Fibroblast of villous mesenchyme (primary cell): ENCODE measurements around the gene BACH2.

DNA sequence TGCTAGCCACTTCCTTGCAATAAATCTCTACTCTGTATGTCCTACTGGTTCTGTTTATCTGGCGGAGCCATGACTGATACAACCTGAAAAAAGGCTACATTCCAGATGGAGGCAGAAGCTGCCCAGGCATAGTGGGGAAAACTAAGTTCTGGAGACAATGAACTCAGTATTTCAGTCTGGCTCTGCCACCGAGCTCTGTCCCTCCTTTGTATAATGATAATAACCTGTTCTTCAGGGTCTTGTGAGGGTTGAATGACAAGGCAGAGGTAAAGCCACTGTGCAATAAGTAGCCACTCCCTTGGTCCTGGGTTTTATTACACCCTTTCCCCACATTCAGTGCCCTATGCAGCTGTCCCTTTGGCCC is 30.6 kb downstream of the GABRR1 start:
- CAGE, long polyA plus RNA: no peak

DNA sequence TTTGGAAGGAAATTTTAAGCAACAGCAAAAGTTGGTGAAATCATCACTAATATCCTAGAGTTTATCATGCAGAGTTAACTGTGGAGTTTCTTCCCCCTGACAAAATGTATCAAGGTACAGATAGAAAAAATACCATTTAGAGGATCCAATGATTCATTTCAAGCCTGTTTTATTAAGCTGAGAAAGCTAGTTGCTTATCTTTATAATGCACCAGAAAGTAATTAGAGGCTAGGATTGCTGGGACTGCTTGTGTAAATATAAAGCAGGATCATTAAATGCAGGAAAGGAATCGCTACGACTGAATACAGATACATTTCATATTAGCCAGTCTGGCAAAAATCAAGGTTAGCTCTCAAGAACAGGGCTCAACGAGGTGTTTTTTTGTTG is 916 bp downstream of the UBE2J1 start:
- CAGE, long polyA plus RNA: no peak

- CAGE, long polyA plus RNA: no peak
These were observed 51.1 kb upstream of the LYRM2 start for GRCh38 chr6:89689487-89690230.

DNA sequence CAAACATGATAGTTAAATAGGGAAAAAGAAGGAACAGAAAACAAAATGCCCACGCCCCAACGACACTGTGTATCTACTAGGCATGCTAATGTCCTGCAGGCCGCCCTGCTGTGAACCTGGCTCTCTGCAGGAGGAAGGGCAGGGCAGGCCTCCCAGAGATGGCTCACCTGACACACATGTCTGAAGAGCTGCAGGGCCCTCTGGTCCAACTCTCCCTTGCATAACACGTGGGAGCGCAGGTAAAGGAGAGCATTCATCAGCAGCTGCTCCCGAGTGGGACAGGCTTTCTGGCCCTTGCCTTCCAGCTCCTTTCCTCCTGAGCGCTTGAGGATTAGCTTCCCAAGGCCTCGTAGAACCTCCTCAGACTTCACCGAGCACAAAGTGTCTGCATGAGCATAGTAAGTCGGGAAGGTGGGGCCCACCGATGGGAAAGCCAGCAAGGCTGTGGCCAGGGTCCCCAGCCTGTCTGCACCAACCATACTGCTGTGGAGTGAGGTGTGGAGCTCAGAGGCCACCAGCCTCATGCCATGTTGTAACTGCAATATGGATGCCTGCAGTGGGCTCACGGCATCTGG is 53.8 kb upstream of the LYRM2 start:
- CAGE, long polyA plus RNA: no peak

DNA sequence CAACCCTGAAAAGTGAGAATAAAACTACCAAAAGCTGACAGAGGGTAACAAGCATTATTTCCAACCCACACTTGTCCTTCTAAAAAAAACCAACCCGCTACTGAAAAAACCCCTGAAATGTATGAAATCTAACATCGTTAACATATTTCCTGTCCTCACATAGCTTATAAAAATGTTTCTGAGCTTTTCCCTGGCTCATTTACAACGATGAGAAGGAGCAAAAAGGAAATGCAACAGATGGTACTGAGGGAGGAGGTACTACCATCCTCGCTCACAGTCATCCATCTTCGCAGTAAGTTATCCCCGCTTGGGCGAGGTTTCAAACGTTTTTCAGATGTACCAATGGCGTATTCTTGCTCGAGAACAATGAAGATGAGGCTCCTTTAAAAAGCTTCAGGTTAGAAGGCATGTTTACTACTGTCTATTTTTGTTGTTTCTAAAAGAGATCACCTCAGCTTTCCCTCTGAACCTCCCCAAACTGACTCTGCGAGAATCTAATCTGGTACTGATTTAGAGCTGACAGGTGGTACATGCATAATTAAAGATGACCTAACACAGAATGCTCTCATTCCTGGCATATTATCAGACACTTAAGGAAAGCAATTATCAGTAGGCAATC is 178.6 kb downstream of the GJA10 start:
- CAGE, long polyA plus RNA: no peak

GRCh38 chr6:90073972-90074758 is 179.9 kb downstream of the GJA10 start:
- CAGE, long polyA plus RNA: no peak

- CAGE, long polyA plus RNA: no peak
These were observed 77.0 kb downstream of the BACH2 start for GRCh38 chr6:90219526-90220131.

- CAGE, long polyA plus RNA: no peak
These were observed 69.3 kb downstream of the BACH2 start for GRCh38 chr6:90227187-90227807.

DNA sequence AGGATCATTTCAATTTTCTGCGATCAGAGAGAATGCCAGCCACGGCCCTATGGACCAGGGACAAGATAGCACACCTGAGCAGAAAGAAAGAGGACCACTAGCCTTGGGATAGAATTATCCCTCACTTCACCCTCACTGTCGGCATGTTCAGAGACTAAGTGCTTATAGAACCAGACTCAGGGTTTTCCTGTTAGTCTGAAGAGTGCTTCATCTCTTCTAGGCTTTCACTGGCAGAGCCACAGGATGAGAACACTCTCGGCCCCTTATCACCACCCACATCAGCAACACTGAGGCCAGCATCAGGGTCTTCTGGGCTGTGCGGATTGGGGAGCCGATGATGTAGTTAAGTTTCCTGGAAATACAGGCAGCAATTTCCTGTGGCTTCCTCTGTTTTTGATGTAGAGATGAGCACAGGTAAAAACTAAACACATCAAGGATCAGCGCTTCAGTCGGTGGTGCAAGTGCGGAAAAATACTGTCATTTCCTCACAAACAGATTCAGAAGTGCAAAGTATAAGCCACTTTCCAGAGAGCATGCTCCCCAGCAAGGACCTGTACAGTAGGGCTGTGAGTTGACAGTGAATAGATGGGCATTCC is 62.7 kb downstream of the BACH2 start:
- CAGE, long polyA plus RNA: no peak

DNA sequence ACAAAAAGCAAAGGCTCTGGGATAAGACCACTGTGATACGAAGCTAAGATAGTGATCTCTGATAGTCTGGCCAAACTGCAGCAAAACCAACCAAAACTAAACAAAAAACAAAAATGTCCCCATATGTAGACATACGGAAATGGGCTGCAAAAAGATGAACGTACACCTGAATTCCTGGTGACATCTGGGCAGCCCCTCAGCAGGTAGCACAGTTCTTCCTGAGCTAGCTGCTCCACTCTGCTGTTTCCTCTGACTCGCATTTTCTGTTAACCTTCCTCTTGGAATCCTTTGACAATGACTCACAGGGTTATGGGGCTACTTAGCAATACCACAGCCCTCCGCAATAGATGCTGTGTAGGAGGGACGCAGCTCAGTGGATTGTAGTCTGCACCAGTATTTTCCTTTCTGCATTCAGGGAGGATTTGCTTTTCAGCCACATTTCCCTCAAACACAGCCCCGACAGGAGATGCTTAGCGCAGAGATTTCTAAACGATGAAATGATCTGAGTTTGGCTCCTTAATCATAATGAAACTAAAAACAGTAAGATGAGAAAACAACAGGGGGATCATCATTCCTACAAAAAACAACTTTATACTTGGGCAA is 12.4 kb downstream of the BACH2 start:
- CAGE, long polyA plus RNA: no peak

- CAGE, long polyA plus RNA: no peak
These were observed 5.1 kb downstream of the BACH2 start for GRCh38 chr6:90291460-90292076.

DNA sequence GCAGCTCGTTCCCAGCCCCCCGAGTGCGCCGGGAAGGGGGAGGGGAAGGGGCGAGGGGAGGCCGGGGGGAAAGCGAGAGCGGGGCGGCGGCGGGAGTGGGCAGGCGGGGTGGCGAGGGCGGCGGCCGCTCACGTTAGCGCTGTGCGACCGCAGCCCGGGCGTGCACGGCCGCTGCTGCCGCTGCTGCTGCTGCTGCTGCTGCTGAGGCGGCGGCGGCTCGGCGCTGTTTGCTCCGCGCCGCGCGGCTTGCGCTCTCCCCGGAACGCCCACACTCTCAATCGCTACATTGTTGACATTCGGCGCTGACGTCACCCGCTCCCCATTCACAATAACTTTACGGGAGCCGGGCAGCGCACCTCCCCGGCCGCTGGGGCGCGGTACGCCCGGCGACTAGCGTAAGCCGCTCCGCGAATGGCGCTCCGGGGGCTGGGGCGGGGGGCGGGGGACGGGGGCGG is at the start of gene BACH2:
Gene BACH2 (minus strand): TSS at position 229 of the 455 bp plus-strand sequence.
- CAGE, long polyA plus RNA: no peak

- CAGE, long polyA plus RNA: no peak
These were observed 1.3 kb upstream of the BACH2 start for GRCh38 chr6:90297907-90298384.

- CAGE, long polyA plus RNA: no peak
These were observed 59.5 kb upstream of the BACH2 start for GRCh38 chr6:90356112-90356576.

DNA sequence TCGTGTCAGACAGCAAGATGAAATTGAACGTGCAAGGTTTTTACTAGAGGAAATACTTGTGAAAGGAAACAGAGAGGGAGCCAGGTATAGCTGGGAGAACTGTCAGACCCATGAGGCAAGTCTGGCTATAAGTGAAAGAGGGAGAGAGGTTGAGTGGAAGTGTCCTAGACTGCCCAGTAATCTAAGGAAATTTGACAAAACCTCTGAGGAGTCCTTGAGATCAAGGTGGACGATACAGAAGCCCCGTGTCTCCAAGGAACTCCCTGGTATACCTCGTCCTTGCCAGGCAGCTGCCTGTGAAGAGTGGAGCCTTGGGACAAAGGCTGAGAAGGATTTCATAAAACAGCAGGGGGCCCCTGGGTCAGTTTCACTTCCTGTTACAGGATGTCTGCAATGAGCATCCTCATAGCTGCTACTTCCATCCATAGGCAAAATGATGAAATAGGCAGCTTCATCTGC is 114.4 kb upstream of the MAP3K7 start:
- CAGE, long polyA plus RNA: no peak

DNA sequence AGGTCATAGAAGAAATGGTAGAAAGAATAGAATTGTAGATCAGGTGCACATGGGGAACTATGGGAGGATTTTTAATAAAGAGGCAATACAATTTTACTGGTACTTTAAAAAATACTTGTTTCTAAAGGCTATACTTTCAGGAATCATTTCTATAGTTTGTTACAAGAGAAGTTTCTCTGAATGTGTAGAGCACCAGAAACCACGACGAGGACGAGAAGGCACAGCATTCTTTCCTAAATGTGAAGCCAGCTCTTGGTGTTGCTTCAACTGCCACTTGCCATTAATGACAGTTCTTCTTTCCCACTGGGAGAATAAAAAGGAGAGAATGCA is 1300.1 kb downstream of the EPHA7 start:
- CAGE, long polyA plus RNA: no peak

DNA sequence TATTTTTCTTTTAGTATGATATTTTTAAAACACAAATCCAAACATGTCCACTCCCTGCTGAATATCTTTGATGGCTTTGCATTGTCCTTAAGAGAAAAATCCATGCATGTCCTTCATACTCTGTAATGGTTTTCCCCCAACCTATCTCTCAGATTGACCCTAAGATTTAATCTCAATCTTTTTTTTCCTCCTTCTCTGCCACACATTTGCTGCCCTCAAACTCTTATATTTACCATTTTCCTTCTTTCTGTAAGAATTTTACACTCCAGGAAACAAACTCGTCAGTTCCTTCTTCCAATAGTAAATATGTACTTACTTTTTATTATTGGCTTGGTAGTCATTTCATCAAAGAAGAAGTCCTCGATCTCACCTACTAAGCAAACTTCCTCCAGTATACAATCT is 673.5 kb downstream of the EPHA7 start:
- CAGE, long polyA plus RNA: no peak

- CAGE, long polyA plus RNA: no peak
These were observed 963.7 kb upstream of the MANEA start for GRCh38 chr6:94613545-94614031.

- CAGE, long polyA plus RNA: no peak
These were observed 723 bp downstream of the UFL1 start for GRCh38 chr6:96521949-96523108.

DNA sequence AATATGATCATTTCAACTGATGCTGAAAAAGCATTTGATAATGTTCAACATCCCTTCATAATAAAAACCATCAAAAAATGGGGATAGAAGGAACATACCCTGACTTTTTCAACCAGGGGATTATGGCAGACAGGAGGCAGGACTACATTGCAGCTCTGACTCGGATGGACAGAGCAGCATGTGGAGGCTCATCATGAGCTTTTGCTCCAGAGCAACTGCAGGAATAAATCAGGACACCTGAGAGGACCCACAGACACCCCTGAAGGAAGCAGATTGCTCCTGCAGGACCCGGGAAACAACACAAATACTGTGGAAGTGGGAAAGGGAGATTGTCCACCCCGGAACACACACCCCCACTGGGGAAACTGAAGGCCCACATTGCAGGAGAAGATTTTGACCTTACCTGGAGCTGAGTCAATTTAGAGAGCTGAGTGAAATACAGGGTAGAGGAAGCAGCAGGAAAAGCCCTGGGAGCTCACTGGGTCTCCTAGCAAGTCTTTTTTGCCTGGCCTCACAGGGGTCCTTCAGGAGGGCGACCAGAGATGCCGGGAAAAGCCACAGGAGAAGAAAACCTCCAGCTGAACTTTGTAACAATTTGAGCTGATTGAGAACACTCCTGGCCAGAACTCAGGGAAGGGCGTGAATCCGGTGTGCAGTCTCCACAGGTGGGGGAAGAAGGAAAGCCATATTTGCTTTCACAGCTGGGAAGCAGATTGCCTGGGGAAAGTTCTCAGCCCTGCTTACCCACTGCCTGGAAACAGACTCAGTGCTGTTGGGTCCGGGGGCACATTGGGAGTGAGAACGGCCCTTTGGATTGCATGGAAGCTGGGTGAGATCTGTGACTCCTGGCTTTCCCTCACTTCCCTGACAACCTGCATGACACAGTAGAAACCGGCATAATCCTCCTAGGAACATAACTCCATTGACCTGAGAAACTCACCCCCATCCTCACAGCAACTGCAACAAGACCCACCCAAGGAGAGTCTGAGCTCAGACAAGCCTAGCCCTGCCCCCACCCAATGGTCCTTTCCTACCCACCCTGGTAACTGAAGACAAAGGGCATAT is 130.8 kb downstream of the FHL5 start:
- CAGE, long polyA plus RNA: no peak